ENCODE measurements around a stretch of chr9.

GRCh38 chr9:98940410-98940667 is 3.4 kb upstream of the COL15A1 start:
- PRO-cap = no peak
- RAMPAGE, long total RNA = no peak

GRCh38 chr9:98989456-98990213 is 45.9 kb downstream of the COL15A1 start:
- PRO-cap = unidirectional peak, plus-strand start at chr9:98989972
- RAMPAGE, long total RNA = no peak

GRCh38 chr9:98998243-98999362 is 54.9 kb downstream of the COL15A1 start:
- PRO-cap = no peak
- RAMPAGE, long total RNA = no peak

DNA sequence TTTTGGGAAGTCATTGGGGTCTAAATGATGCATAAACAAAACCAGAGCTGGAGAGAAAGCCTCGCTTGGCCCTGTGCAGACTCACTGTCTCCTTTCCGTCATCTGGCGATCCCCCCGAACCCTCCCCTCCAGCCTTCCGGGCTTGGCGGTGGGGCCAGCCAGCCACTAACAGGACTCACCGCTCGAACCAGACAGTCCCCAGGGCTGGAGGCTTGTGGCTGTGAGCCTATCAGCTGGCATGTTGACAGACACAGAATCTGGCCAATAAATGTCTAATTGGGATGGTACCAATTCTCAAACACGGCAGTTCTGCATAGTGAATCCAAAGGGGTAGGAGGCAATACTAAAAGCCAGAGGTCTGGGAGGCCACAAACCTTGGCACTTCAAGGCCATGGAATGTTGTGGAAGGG is 256.6 kb downstream of the SEC61B start:
- PRO-cap = no peak
- RAMPAGE, long total RNA = no peak

- PRO-cap = no peak
- RAMPAGE, long total RNA = no peak
Observed at GRCh38 chr9:99904253-99904676, 2.2 kb upstream of the STX17 start.

- PRO-cap = no peak
- RAMPAGE, long total RNA = no peak
Observed at GRCh38 chr9:100180022-100180672, 81.1 kb downstream of the INVS start.

GRCh38 chr9:101362200-101363084 is 22.4 kb downstream of the BAAT start:
- PRO-cap = no peak
- RAMPAGE, long total RNA = no peak

DNA sequence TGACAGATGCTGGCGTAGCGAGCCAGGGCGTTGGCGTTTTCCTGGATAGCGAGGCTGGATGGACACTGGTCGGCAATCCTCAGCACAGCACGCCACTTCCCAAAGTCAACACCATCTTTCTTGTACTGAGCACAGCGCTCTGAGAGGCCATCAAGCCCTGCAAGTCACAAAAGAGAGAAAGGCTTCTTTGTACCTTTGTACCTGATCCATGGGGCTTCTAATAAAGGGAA is 8.2 kb downstream of the ALDOB start:
- PRO-cap = no peak
- RAMPAGE, long total RNA = no peak

GRCh38 chr9:101443936-101444310 is 8.3 kb upstream of the ALDOB start:
- PRO-cap = no peak
- RAMPAGE, long total RNA = no peak

- PRO-cap = no peak
- RAMPAGE, long total RNA = no peak
Observed at GRCh38 chr9:101704908-101705822, 33.3 kb downstream of the GRIN3A start.

- PRO-cap = no peak
- RAMPAGE, long total RNA = no peak
Observed at GRCh38 chr9:101706854-101707306, 31.6 kb downstream of the GRIN3A start.

DNA sequence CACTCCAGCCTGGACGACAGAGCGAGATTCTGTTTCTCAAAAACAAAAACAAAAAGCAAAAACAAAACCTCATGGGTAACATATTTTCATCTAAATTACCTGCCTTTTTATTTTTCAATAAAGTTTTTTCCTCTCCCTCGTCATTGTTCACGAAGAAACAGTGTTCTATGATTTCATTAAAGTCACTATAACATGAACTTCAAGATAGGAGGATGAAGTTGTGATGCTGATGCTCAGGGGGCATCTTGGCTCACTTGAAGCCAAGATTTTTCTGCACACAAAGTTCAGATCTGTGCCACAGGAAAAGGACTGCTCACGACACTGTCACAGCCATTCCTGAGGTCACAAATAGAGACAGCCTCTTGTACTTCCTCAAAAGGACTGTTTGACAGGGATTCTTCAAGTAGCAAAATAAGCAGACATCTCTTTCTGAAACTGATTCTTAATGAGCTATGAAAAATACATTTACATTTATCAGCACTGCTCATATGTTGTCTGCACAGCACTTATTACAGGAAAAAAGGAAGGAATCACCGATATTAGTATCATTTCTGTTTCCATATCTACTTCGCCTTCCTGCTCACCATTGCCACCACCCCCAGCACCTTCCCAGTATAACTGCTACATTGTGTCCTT is 16.2 kb downstream of the NIPSNAP3B start:
- PRO-cap = no peak
- RAMPAGE, long total RNA = no peak

GRCh38 chr9:104783324-104783659 is 19.4 kb downstream of the NIPSNAP3B start:
- PRO-cap = no peak
- RAMPAGE, long total RNA = no peak

DNA sequence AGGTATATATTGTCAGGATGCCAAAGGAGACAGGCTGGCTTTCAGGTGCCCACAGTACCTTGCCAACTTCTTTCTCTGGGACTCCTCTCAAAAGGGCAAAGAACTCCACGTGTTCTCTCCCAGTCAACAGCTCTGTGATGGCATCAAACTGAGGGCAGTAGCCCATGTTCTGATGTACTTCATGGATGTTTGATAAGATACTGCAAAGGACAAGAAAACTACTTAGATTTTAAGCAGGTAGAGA is 24.4 kb downstream of the NIPSNAP3B start:
- PRO-cap = no peak
- RAMPAGE, long total RNA = start-site peak on the minus strand centred at position 136 of the sequence, 59 bp wide, 74 reads

DNA sequence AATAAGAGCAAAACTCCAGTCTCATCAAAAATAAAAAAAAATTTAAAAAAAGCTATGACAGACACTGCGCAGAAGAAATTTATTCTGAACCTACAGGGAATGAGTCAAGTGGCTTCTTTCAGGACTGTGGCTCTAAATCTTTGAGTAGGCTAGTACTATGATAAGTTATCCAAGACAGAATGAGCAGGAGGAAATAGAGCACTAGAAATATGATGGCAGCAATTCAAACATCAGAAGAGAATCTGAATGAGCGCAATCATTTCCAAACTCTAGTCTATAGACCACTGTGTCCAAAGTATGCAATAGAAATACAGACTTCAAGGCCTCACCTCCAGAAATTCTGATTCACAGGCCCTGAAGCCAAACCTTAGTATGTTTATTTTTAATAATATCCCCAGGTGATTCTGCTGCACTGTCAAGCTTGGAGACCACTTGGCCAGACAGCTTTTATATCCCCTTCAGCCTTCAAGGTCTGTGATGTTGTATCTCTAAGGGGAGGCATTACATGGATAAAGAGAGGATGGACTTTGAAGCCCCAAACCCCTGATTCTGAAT is 51.1 kb downstream of the NIPSNAP3B start:
- PRO-cap = no peak
- RAMPAGE, long total RNA = no peak

- PRO-cap = no peak
- RAMPAGE, long total RNA = no peak
Observed at GRCh38 chr9:104902789-104903222, 25.1 kb downstream of the ABCA1 start.

DNA sequence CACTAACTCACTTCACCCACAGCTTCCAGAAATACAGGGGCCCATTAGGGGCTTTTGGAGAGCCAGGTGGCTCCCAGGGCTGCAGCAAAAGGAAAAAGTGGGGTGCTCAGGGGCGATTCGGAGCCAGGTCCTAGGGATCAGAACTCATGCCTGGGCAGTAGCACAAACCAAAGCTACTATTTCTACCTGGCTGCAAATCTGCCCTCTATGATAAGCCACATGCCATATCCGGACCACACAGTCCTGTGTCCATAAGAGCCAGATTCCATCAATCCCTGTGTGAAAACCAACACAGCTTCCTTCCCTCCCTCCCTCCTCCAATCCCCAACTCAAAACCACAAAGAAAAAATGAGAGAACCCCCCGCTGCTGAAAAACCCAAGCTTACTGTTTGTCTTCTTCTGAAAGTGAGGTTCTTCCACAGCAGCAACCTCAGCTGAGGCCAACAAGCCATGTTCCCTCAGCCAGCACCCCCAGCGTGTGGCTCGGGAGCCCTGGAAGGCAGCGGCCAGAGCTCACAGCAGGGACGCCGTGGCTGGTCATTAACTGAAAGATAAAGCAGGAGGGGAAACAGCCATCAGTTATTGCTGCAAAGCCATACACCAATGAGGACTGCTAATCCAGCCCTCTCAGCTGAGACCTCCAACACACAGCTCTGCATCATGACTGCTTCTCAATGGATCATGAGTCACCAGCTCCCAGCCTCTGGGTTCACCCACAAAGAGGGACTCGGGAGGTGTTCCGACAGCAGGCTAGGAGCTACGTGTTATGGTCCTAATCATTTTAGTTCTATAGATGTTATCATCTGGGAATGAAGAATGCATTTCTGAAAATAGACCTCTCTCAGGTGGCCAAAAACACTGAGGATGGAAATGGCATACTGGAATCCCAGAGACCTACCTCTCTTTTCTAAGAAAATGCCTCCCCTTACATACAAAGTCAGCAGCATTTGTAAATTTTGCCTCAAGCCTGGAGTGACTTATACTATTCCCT is 24.4 kb downstream of the ABCA1 start:
- PRO-cap = no peak
- RAMPAGE, long total RNA = no peak

DNA sequence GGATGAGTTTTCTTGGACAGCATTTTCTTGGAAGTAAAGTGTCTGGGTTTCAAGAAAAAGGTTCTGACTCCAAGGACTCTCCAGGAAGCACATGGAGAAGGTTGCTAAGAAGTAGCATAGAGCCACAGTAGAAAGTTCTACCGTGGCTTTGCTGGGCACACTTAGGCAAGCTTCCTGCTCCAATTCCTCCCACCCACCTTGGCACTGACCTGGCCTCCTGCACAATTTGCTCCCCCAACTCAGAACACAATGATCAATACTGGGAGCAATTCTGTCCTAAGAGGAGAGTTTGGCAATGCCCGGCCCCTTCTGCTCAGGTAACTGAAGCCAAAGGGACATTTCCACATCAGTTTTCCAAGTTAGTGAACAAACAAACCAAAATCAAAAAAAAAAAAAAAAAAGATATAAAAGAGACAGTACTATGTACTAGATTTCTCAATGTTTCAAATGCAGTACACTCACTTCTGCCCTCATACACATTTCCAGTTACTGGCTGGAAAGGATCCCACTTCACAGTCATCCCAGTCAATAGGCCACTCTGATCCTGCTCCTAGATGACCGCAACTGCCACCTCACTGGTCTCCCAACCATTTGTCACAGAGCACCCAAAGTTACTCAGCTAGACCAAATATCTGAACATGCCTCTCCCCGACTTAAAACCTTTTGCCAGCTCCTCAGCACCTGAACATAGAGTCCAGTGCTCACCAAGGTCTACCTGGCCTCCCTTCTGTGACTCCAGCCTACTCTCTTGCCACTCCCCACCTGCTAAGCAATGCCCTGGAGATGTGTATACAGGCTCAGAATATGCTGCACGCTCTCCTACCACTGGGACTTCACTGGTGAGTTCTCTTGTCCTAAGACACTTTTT is 21.4 kb downstream of the ABCA1 start:
- PRO-cap = no peak
- RAMPAGE, long total RNA = start-site peak on the minus strand centred at position 764 of the sequence, 903 bp wide, 26 reads

DNA sequence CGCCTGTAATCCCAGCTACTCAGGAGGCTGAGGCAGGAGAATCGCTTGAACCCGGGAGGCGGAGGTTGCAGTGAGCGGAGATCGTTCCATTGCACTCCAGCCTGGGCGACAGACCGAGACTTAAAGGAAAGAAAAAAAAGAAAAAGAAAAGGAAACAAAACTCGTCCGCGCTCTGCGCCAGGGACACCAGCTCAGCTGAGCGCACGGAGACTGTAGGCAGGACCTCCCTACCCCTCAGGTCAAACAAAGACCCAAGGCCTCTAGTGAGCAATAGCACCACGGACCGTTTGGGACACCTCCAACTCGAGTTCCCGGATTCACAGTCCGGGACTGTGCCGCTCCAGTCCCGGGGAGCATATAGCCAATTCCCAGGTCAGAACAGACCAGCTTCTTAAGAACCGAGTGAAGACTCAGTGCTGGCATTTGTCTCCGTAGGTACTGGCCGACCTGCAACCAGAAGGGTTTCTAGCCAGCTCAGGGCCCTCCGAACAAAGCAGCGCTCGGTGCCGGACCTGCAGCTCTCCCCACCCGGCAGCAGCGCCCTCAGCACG is 798 bp downstream of the ABCA1 start:
- PRO-cap = no peak
- RAMPAGE, long total RNA = no peak

DNA sequence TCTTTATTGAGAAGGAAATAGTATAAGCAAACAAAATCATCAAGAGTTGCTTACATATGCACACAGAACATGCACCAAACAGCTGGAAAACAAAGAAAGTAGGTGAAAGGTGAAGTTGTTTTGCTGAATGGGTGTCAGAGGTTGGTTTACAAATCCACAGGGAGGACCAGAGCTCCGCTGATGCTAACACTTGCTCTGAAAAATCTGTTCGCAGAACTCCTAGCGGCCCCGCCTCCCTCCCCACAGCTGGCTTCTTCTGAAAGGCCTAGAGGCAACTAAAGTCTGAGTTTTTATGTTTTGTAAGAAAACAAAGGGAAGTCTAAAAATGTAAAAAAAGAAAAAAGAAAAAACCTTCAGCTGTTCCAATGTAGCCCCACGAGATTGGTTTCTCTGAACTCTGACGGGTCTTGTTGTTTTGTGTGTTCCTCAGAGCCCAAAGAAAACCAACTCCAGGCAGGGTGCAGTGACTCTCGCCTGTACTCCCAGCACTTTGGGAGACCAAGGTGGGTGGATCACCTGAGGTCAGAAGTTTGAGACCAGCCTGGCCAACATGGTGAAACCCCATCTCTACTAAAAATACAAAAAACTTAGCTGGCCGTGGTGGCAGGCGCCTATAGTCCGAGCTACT is 105.8 kb upstream of the SLC44A1 start:
- PRO-cap = no peak
- RAMPAGE, long total RNA = no peak

Data from vagina (tissue), 1 donor.